Heart (tissue), 3 donors: ENCODE results near the genes MYCBP and MACF1.

GRCh38 chr1:38006183-38006637 is 896 bp upstream of the FHL3 start:
- RAMPAGE, long total RNA, 2 experiments, result no peak in any of the 2 experiments

DNA sequence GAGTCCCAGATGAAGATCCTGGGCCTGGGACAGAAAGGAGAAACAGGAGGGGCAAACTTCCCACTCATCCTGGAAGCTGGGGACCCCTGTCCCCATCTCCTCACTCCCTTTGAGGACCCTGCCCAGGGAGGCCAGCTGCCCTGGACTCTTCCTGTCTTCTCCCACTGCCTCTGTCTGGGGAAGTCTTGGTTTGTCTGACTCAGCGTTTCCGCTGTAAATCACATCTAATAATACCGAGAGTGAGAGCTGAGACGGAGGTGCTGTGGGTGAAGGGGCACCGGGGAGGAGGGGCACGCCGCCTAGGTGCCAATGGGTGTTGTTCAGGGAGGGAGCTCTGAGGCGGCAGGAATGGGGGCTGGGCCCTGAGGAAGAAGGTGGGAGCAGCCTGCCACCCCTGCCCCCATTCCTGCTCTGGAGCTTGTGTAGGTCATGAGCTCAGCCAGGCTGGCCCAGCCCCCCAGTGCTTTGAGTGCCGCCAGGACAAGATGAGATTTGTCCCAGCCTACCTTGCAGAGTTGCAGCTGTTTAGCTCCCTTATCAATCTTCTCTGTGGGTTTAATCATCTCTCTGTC is 16.5 kb downstream of the POU3F1 start:
- RAMPAGE, long total RNA, 2 experiments, result no peak in any of the 2 experiments

DNA sequence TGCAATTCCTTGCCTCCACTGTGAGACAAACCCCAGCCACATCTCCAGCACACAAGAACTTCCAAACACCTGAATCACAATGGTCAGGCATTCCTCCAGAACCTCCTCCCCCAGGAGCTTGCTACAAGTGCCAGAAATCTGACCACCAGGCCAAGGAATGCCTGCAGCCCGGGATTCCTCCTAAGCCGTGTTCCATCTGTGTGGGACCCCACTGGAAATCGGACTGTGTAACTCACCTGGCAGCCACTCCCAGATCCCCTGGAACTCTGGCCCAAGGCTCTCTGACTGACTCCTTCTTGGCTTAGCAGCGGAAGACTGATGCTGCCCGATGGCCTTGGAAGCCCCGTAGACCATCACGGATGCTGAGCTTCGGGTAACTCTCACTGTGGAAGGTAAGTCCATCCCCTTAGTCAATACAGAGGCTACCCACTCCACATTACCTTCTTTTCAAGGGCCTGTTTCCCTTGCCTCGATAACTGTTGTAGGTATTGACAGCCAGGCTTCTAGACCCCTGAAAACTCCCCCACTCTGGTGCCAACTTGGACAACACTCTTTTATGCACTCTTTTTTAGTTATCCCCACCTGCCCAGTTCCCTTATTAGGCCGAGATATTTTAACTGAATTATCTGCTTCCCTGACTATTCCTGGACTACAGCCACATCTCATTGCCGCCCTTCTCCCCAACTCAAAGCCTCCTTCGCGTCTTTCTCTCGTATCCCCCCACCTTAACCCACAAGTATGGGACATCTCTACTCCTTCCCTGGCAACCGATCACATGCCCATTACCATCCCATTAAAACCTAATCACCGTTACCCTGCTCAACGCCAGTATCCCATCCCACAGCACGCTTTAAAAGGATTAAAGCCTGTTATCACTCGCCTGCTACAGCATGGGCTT is 380.9 kb upstream of the POU3F1 start:
- RAMPAGE, long total RNA, 2 experiments, result no peak in any of the 2 experiments

DNA sequence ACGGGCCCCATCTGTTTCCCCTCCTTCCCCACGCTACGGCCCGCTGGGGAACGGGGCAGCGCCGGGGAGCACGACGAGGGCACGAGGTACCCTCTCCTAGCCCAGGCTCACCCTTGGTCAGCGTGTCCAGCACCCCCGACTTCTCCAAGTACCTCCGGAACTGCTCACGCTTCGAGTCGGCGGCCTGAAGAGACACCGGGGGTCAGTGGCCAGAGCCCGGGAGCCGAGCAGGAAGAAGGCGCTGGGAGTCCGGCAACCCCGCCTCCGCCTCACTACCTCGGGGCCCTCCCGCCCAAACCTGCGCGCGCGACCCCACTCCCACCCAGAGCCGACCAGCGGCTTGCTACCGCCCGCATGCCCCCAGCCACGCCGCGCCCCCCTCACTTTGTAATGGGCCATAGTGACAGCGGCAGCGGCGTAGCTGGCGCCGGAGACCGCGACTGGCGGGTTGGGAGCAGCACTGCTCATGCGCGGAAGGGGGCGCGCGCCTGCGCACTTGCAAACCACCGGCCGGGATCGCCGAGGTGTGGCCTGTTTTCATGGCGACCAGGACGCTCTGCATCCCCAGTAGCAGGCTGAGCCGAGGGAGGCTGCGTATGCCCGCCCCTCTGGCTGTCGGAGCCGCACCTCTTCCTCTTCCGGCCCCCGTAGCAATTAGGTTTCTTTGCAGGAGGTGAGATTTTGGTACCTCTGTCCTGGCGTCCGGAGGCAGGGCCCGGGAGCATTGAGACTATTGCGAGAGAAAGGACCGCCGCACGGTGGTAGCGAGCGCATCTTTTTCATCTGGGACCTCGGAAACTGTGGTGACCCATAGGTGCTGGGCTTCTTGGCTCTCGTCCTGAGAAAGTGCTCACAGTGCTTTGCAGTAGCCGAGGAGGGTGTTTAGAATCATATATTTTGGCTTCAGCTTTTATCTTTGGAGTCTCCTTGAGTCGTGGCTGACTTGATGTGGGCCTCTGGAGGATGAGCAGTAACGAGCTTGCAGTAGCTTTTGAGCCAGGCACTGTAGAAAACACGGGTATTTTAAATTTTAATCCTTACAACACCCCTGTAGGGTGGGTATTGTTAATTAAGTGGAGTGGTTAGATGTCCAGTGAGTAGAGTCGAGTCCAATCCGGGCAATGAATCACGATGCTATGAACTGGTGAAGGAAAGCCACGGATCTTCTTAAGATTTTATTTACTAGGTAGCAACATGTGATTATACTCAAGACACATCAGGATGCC is at the start of gene MYCBP:
Gene MYCBP, minus strand, starts transcription at position 442 of the 1,226 bp plus-strand sequence.
- RAMPAGE, long total RNA, 2 experiments, result start-site peak on the minus strand in 2 of 2 experiments, centred at positions 424 to 440 of the sequence, 65 to 113 reads per replicate

GRCh38 chr1:38940259-38940715 is 1.3 kb downstream of the RHBDL2 start:
- RAMPAGE, long total RNA, 2 experiments, result no peak in any of the 2 experiments

DNA sequence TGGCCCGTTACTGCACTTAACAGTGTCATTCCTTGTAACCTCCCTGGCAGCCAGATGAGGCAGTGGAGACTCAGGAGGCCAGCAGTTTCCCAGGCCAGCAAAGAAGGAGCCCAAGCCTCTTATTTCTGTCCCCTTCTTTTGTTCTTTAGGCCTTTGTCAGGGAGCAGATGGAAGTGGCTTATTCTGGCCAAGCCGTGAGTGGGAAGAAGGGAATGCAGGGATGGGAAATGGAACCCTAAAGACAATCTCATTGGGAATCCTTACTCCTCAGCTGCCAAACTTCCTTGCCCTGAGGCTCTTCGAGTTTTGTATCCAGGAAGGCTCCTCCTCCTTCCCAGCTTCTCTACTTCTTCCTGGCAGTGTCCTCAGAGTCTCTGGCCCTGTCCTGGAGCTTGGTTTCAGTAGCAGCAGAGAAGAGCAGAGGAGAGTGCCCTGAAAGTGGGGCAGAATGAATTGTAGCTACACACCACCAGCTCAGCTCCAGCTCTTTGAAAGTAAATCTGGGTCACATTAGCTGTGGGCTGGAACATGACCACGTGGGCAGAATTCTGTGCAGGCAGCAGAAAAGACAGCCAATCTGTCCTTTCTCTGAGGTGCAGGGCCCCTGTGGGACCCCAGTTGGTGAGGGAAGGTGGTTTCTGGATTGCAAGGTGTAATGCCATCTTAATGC is 63.9 kb downstream of the NDUFS5 start:
- RAMPAGE, long total RNA, 2 experiments, result no peak in any of the 2 experiments

DNA sequence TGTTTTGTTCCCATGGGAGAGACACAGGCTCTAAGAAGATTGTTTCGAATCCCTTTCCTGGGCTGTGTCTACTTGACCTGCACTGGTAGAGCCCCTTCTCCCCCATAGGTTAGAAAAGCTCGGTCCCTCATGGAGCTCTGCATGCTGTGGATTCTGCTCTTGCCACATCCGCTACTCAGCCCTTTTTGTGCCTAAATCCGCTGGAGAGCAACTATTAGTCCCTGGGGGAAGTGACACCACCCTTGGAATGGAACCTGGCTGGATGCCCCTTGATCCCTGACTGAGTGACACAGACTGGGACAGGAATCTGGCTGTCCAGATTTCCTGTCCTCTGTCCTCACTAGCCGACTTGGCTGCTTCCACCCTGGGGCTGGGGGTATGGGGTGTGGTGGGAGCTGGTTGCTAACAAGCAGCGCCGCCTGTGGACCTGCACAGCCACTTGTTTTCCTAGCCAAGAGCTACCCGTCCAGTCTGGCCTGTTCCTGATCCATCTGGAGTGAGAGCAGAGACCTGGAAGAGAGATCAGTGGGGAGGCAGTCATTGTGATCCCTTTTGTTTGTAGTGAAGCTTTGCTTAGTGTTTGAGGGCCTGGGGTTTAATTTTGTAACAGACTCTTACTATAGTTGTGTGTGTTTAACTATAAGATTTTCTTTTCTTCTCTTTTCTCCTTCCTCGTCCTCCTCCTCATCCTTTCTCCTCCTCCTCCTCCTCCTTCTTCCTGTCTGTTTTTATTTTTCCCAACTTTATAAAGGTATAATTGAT is 71.5 kb upstream of the MACF1 start:
- RAMPAGE, long total RNA, 2 experiments, result no peak in any of the 2 experiments

GRCh38 chr1:39152724-39153288 is 51.7 kb upstream of the MACF1 start:
- RAMPAGE, long total RNA, 2 experiments, result no peak in any of the 2 experiments

DNA sequence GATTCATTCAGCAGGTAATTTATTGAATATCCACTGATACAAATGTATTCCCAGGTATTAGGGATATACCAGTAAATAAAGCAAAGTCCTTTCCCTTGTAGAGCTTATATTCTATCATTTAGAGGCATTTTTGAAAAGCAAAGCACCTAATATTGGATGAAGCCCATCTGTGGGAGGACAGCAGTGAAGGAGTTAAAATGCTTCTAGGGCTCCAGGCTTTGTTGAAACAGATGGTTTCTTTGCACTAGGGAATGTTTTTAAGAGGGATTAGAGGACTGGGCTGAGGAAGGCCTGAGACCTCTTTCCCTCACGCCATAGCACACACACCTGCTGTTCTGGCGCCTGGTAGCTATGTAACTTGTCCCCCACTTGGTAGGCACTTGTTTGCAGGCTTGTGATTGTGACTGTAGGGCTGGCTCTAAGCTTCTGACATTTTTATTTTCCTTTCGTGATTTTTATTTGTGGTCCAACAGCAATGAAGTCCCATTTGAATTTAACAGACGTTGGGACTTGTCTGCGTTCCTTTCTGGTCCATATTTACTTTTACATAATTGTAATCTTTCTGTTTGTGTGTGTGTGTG is 33.8 kb upstream of the MACF1 start:
- RAMPAGE, long total RNA, 2 experiments, result no peak in any of the 2 experiments

- RAMPAGE, long total RNA, 2 experiments, result start-site peak on the plus strand in 2 of 2 experiments, at chr1:39204670-39205034 at its widest, 419 to 2,858 reads per replicate
Observed at GRCh38 chr1:39204294-39205055, at the start of gene MACF1. TSS of gene MACF1 (plus strand) at chr1:39204695.

- RAMPAGE, long total RNA, 2 experiments, result no peak in any of the 2 experiments
Observed at GRCh38 chr1:39268007-39268717, 63.7 kb downstream of the MACF1 start.

GRCh38 chr1:39332668-39333447 is 128.4 kb downstream of the MACF1 start:
- RAMPAGE, long total RNA, 2 experiments, result no peak in any of the 2 experiments

DNA sequence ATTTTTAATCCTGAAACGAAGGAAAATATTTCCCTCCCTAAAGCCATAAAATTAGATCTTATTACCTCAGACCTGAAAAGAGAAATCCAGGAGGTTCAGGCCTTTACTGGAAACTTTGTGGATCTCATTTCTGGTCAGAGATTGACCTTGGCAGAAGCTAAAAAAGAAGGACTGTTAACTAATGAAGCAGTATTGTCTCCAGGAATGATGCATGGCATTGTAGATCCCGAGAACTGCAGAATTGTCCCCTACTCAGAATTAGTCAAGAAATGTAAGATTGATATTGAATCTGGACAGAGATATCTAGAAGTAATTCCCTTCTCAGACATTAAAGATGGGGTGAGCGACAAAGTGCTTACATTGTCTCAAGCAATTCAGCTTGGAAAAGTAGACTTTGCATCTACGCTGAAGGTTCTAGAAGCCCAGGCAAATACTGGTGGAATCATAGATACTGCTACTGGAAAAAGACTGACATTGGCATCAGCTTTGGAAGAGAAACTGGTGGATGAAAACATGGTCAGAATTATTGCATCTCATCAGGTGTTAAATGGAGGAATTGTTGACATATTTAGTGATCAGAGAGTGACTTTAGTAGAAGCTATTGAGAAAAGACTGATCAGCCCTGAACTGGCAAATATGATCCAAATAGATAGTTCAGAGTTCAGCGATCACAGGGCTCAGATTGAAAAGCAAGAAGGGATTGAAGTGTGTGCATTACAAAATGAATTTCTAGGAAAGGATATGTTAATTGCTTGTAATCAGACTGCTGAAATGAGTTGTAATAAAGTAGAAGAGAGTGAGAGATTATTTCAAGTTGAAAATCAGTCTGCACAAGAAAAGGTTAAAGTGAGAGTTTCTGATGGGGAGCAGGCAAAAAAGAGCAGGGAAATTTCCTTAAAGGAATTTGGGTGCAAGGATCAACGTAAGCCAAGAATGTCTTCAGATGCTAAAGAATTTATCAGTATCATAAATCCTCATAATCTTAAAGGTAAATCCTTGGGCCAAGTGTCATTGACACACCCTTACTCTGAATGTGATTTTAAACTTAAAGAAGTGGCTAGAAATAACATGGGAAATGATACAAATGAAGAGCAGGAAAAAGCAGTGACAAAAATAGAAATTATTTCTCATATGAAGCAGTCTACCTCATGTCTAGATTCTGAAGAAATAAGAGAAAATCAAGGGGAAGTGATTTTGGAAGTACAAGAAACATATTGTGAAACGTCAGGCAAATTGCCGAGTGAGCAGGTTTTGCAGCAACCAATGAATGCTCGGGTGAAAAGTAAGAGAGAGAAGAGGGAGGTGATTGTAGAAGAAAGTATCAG is 130.2 kb downstream of the MACF1 start:
- RAMPAGE, long total RNA, 2 experiments, result no peak in any of the 2 experiments

DNA sequence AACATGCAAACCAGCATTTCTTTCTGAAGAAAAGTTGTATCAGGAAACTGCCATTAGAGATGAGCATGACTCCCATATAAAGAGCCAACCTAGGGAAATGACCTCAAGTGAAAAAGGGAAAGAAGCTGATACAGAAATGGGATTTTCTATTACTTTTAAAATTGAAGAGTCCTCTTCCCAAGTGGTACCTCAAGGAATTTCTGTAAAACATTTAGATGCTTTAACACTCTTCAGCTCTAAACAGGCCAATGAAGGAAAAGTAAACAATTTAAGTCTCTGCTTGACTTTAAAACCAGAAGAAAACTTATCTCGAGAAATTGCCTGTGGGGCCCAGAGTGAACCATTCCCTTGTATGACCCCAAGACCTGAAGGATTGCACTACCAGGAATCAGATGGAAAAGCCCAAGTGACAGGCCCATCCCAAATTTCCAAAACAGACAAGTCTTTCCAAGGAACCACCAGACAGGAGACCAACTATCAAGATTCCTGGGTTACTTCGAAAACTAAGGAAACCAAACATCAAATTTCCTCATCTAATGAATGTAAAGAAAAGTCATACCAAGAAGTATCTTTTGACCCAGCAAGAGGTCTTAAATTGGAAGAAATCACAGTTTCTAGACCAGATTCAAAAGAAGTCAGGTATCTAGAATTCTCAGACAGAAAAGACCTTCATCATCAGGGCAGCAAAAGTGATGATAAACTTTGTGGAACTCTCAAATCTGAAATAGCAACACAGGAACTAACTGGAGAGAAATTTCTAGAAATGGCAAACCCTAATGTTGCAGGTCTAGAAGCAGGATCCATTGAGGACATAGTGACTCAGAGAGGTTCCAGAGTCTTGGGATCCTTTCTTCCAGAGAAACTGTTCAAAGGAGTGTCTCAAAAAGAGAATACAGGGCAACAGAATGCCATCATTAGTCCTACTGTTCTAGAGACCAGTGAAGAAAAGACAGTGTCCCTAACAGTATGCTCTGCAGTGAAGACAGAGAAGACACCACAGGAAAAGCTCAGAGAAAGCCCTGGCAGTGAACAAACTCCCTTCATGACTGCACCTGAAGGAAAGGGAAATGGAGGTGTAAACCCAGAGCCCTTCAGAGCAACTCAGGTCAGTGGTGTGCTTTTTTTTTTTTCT is 131.4 kb downstream of the MACF1 start:
- RAMPAGE, long total RNA, 2 experiments, result no peak in any of the 2 experiments

DNA sequence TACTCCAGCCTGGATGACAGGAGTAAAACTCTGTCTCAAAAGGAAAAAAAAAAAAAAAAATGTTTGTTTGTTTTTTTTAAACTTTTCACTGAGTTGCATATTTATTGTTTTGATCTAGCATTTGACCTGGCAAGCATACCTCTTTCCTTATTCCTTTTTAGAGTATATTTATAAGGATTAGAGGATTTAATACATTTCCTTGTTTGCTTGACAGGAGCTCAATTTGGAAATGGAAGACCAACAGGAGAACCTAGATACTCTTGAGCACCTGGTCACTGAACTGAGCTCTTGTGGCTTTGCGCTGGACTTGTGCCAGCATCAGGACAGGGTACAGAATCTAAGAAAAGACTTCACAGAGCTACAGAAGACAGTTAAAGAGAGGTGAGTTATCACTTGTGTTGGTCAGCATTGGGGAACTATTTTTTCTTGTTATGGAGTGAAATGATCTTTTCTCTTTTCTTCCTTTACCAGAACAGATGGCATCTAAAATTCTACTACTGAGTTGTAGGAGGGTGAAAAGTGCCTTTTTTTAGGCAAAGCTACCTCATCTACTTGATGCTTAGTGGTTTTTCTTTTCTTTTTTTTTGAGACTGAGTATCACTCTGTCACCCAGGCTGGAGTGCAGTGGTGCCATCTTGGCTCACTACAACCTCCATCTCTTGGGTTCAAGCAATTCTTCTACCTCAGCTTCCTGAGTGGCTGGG is 123.3 kb upstream of the BMP8A start:
- RAMPAGE, long total RNA, 2 experiments, result no peak in any of the 2 experiments

DNA sequence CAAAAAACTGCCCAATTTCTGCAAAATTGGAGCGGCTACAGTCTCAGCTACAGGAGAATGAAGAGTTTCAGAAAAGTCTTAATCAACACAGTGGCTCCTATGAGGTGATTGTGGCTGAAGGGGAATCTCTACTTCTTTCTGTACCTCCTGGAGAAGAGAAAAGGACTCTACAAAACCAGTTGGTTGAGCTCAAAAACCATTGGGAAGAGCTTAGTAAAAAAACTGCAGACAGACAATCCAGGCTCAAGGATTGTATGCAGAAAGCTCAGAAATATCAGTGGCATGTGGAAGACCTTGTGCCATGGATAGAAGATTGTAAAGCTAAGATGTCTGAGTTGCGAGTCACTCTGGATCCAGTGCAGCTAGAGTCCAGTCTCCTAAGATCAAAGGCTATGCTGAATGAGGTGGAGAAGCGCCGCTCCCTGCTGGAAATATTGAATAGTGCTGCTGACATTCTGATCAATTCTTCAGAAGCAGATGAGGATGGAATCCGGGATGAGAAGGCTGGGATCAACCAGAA is 104.1 kb upstream of the BMP8A start:
- RAMPAGE, long total RNA, 2 experiments, result no peak in any of the 2 experiments

DNA sequence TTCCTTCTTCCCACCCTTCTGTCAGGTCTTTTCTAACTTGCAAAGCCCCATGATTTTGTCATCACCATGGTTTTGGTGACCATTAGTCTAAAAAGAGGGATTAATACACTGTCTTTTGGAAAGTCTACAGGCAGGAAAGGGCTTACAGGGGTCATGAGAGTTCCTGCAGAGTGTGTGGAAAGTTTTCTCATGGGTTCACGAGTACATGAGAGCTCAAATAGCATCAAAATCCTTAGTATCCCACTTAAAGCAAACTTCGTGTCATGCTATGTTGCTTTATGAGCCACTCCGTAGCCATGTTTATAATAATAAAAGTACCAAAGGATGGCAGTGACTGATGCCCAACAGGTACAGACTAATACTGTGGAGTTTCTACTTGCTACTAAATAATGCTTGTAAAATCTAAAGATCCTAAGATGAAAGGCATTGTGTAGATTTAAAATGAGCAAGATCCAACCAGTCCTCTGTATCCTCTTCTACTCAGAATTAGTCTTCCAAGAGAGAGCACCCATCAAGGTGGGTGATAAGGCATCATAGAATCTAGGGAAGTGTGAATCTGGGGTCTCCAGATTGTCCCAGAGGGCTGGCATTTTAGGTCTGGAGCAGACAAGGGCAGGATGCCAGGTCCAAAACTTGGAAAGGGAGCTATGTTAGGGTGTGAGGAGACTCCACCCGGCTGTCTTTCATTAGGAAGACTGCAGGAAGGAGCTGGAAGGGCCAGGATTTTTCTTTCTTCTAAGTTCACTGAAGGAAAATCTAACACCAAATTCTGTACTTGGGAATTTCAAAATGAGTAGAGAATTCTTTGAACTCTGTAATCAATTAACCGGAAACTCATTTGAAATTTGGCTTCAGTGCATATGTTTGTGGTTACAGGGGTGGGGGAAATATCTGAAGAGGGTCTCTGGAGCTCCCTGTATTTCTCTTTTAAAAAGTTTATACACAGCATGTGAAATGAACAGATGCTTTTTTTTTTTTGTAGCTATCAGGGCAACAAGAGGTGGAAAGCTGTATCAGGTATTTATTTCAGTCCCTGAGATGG is 86.2 kb upstream of the BMP8A start:
- RAMPAGE, long total RNA, 2 experiments, result no peak in any of the 2 experiments

DNA sequence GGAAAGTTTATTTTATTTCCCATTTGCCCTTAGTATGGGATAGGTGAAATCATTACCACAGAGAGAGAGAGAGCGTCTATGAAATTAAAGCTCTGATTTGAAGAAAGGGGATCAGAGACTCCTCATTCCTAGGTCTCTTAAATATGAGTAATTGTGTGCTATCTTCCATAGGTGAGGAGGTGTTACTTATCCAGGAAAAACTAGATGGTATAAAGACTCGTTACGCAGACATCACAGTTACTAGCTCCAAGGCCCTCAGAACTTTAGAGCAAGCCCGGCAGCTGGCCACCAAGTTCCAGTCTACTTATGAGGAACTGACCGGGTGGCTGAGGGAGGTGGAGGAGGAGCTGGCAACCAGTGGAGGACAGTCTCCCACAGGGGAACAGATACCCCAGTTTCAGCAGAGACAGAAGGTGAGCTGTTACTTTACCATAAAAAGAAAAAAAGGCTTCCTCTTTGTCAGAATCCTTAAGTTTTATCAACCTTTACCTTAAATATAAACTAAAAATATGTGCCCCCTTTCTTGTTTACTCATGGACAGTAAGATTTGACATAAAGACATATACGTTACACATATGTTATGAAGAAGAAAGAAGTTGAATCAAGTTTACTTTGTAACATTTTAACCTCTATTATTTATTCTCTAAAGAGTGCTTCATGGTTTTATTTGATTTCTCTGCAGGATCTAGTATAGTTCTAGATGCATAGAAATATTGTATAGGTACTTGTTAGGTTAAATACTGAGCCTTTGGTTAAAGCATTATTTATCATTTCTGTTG is 61.6 kb upstream of the BMP8A start:
- RAMPAGE, long total RNA, 2 experiments, result no peak in any of the 2 experiments

- RAMPAGE, long total RNA, 2 experiments, result no peak in any of the 2 experiments
Observed at GRCh38 chr1:39440780-39441497, 50.5 kb upstream of the BMP8A start.

- RAMPAGE, long total RNA, 2 experiments, result no peak in any of the 2 experiments
Observed at GRCh38 chr1:39458111-39458676, 33.2 kb upstream of the BMP8A start.